ENCODE data around the gene KLHL26.

DNA sequence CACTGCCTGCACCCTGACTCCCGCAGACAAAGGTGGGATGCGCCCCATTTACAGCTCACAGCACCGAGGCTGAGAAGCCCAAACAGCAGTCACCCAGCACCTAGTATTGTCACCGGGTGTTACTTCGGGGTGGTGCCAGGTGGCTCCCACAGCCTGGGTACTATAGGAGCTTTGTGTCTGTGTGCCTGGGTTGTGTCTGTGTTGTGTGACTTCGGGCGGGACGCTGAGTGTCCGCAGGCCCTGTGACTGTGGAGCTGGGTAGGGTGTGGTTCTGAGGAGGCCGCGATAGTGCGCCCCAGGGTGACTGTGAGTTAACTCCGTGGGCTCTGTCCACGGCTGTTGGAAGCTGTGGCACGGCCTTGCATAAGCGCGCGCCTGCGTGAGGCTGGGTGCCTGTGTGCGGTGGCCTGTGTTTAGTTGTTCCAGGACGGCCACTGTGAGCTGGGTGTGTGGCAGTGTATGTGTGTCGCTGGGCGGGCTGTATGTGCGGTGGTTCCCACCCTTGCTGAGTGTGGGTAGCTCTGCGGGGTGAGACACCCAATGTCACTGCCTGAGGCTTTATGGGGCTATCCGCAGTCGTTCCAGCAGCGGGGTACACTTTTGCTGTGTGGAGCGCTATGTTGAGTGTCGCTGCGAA lies 615 bp upstream of the SSBP4 start:
- PRO-cap, result no peak

- PRO-cap, result no peak
These were observed 30.5 kb upstream of the ISYNA1 start for GRCh38 chr19:18468195-18469056.

DNA sequence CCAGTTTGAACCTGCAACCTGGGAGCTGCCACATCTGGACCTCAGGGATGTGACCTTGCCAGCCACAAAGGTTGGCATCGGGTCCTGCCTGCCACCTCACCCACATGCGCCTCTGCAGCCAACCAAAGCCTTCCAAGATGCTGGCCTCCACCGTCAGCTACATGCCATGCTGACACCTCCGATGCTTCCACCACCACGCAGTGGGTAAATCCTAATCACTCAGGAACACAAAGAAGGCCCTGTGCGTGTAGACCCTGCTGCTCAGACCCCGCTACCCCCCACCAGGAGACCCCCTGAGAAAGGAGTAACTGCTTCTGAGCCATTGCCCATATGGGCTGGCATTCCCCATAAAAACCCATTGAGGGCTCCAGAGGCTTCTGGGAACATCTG lies 35.0 kb downstream of the ELL start:
- PRO-cap, result no peak

- PRO-cap, result no peak
These were observed 33.7 kb downstream of the ELL start for GRCh38 chr19:18487919-18488782.

DNA sequence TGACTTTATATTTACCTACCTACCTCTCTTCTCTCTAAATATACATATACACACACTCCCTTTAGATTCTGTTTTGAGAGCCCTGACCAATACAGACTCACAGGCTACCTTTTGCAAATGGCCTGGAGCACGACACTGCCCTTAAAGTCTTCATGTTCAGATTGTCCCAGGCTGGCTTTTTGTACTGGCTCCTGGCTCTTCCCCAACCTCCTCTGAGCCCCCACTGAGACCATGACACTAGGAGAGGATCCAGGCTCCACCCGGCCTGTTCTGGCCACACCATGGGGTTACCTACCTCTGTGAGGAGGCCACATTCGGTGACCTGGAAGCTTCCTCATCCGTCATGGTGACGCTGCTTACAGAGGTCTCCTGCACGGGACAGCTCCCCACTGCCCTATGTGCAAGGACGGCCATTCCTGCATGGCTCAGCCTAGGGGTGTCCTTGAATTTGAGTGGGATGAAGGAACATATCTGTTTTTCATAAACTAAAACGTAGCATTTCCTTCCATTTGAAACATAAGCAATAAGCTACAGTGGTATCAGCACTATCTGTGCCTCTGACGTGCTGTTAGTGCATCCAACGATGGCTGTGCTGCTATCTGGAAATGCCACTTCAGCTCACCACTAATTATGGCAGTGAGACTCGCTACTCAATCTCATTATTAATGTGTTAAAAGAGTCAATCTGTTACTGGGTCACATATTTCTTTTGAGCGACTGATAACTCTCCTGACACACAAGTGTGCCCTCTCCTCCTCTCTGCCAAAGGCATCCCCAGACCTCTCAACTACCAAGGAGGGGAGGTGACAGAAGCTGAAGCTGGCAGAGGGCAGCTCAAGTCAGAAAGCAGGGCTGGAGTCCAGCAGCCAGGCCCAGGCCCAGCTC lies 29.7 kb downstream of the ELL start:
- PRO-cap, result no peak

DNA sequence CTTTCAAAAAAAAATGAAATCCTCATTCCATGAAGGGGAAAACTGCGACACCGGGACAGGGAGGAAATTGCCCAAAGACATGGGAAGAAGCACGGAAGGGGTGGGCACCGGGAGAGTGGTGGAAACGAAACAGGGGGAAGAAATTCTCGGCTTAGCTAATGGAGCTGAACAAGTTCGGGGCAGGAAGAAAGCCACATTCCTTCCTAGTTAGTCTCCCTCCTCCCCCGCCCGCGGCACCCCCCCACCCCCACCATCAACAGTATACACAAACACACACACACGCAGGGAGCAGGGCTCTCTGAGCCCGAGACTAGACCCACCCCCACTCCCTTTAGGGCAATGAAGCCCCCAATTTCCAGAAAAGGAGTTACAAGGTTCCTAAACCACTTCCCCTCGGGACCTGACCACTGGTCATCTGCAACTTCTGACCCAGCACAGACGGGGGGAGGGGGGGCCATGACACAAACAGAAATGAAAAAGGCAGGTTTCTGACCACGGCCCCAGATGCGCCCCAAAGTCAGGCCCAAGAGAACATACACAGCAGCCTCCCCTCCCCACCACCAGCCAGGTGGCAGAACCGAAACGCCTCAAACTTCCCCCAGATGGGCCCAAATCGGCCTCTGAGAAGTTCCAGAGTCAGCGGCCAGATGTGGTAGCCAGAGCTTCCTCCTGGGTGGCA lies 1.3 kb downstream of the ELL start:
- PRO-cap, result bidirectional peak, plus-strand start at position 278 of the sequence, minus-strand start at position 157 of the sequence; unidirectional peak, plus-strand start at position 503 of the sequence

DNA sequence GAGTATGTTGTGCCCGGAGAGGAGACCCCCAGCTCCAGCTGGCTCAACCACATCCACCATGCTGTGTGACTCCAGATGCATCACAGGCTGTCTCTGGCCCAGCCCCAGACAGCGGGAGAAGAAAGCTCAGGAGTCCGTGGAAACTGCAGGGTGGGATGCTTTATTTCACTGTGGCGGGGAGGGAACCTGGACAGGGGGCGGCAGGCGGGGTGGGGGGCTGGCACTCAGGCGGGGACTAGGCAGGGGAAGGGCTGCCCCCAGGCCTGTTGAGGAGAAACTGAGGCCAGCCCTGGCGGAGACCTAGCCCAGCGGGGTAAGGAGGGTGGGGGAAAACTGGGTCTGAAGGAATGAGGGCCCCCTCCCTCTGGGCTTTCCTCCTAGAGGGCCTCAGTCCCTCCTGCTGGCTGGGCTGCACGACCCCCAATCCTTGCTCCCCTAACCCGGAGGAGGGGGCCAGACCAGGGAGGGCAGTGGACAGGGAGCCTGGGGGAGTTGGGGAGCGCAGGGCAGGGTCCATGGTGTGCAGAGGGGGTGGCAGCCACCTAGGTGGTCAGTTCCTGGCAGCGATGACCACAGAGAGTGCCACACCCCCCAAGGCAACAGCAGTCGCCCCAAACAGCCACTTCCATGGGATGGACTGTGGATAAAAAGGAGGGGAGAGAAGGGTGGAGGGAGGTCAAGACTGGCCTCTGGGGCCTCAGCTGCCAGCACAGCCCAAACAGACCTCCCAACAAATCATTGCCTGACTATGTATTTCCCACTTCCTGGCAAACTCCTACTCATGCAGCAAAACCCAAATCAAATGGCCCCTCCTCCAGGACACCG lies 10.0 kb upstream of the ELL start:
- PRO-cap, result no peak

- PRO-cap, result unidirectional peak, plus-strand start at chr19:18560515
These were observed 2.6 kb downstream of the KXD1 start for GRCh38 chr19:18560224-18560639.

- PRO-cap, result no peak
These were observed 2.6 kb upstream of the UBA52 start for GRCh38 chr19:18568916-18569518.

DNA sequence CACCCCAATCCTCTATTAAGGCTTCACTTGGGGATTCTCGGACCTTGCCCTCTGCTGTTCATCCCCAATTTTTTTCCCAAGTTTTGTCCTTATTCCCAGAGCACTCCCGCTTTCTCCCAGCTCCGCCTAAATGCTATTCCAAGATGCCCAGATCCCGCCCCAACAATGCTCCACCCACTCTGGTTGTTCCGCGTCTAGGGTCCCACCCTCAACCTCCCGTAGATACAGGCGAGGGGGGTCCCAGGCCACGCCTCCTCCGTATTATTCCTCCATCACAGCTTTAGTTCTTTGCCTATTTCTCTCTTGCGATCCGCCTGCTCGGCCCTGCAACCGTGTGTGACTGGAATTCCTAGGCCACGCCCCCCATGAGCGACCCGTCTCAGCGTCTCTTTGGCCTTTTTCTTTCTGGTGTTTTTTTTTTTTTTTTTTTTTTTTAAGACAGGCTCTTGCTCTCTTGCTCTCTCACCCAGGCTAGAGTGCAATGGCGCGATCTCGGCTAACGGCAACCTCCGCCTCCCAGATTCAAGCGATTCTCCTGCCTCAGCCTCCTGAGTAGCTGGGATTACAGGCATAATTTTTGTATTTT lies 1.3 kb downstream of the REX1BD start:
- PRO-cap, result bidirectional peak, plus-strand start at position 291 of the sequence, minus-strand start at position 128 of the sequence

- PRO-cap, result no peak
These were observed 2.0 kb downstream of the REX1BD start for GRCh38 chr19:18590390-18591143.

DNA sequence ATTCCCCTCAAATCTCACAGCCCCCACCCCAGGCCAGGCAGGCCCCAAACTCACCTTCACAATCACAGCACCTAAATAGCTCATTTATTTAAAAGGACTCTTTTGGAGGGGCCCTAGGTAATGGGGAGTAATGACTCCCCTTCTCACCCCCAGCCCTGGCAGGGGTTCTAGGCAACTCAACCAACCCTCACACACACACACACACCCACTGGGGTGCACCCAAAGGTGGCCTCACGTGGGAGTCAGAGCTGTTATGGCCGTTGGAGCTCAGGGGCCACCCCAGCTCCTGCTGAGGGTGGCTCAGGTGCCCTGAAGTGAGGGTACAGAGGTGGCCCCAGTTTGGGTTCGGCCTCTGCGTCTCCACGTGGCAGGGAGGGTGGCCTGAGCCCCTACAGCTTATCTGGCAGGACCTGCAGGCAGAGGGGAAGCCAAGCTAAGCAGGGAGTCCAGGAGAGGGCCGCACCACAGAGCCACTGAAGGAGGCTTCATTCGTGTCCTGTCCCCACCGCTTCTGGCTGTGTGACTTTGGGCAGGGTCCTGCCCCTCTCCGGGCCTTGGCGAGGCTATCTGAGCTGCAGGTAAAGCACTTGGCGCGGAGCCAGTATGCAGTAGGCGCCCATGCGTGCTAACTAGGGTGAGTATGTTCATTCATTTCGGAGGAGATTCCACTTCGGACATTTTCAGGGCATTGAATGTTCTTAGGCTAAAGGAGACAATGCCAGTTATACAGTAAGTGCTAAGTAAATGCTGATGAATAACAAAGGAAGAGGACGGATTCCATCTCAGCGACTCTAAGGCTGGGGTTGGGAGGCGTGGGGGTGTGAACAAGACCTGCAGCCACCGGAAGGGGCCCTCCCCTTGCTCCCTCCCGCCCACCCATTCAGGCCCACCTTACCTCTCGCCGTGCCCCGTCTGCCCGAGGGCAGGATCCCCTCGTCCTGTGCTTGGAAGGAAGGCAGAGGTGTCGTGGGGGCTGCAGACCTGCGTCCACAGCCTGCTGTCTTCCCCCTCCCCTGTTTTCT lies 4.9 kb downstream of the REX1BD start:
- PRO-cap, result no peak

DNA sequence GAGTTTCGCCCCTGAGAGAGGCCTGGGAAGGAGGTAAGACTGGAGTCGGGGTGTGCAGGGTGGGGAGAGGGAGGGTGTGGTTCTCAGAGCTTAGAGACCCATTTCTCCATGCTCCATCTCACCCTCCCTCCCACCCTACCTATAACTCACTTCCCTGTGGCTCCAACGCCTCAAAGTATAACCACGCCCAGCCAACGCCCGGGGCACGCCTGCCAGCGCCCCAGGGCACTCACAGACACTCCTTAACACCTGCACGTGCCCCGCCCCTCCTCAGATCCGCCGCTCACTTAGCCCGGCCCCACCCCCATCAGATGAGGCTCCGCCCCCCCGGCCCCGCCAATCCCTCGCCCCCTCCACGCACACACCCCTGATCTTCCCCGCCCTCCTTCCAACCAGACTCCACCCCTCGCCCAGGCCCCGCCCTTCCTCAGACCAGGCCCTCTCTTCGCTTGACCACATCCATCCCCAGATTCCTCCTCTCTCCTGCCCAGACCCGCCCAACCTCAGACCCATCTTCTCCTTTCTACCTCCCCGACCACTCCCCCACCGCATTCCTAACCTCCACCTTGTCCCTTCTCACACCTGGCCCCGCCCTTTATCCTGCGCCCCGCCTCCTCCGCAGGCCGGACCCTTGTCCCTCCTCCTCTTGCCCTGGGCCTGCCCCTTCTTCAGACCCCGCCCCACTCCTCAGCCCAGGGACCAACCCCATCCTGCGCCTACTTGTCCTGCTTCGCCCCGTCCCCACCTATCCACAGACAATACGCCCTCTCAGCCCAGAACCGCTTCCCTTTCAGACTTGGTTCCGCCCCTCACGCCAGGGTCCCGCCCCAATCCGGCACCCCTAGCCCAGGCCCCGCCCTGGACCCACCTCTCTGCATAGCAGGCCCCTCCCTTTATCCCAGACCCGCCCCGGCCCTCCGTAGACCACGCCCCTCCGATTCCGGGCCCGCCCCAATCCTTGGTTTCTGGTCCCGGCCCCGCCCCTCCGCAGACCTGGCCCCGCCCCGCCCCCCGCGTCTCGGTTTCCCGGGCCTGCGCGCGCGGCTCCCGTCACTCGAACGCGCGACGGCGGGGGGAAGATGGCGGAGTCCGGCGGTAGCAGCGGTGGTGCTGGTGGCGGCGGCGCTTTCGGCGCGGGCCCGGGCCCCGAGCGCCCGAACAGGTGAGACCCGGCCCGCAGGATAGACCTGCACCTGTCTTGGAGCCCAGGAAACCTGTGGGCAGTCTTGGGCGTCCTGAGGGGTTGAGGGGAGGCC lies at the start of gene KLHL26:
Gene KLHL26, plus strand, starts transcription at position 1,053 of the 1,256 bp plus-strand sequence.
- PRO-cap, result bidirectional peak, plus-strand start at position 1,065 of the sequence, minus-strand start at position 792 of the sequence

DNA sequence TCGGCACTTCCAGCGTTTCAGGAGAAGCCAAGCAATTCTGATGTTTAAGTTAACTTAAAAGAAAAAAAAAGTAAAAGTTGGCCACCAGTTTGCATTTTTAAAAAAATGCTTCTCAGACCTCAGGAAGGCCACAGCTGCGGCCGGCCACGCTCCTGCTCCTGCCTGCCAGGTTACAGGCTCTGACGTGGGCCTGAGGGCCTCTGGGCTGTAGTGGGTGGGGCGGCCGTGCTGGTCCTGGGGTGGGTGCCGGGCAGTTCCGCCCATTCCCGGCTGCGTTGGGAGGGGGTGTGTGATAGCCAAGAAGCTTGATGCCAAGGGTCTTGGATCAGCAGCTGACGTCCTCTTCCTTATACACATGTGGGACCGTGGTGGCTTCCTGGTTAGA lies 28.0 kb downstream of the CRTC1 start:
- PRO-cap, result no peak

DNA sequence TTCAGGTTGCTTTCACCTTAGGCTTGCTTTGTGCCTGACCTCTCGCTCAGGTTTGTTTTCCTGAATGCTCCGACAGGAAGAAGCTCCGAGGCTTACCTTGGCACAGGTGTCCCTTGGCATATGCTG lies 1.7 kb downstream of the UPF1 start:
- PRO-cap, result no peak

DNA sequence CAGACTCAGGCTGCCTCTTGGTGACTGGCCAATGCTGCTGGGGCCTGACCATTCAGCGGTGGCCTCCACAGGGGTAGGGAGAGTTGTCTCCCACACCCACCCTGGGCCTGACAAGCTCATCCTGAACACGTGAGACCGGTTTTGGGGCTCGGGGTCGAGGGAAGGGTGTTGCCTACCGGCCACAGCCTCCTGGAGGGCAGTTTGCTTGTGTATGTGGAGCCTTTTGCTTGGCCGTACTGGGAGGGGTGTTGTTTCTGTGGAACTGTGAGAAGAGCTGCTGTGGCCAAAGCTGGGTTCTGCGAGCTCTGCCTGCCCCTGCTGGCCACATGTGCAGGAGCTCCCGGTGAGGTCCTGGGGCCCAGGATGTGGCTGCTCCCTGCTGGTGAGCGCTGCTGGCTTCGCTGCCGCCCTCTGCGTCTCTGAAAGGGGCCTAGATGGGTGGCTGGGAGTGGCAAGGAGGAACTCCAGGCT lies 22.2 kb downstream of the UPF1 start:
- PRO-cap, result no peak

DNA sequence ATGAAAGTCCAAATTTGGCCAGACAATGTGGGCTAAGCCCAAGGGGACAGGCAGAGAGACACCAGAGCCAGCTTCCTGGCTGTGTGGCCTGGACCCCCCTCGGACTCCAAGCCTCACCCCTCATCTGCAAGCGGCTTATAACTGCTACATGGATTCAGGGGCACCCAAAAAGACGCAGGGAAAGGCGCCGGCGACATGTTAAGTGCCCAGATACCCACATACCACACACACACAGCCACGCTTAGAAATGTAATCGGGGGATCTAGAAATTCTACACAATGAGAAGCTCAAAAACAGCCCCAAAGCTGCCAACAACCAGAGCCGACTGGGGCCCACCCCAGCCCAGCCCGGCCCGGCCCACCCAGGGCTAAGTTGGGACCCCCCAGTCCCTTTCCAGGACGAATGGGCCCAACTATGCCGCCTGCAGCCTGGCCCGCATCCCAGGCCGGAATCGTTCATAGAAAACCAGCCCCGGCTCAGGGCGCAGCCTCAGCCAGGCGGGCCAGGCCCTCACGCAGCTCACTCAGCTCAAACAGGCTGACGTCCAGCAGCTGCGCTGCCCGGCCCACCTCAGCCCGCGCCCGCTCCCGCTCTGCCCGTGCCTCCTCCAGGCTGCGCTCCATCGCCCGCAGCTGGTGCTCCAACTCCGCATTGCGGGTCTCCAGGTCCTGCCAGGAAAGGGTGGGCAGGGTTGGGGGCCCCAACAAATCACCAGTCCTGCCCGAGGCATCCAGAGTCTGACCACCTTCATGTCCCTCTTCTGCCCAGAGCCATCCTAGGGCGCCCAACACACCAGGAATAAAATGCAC lies 9.7 kb downstream of the DDX49 start:
- PRO-cap, result no peak

DNA sequence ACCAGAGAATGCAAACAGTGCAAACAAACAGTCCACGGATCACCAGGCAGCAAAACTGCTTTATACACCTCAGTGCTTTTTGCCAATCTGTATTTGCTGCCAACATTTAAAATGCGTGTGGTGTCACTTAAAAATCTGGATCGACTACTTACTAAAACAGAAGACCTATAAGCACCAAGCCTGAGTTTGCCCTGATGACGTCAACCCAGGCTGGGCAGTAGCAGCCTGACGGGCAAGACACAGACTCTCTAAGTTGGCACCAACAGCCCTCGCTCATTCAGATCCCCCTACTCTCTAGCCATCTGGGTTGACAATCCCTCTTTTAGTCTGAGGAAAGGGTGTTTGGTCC lies 7.1 kb downstream of the SUGP2 start:
- PRO-cap, result no peak

DNA sequence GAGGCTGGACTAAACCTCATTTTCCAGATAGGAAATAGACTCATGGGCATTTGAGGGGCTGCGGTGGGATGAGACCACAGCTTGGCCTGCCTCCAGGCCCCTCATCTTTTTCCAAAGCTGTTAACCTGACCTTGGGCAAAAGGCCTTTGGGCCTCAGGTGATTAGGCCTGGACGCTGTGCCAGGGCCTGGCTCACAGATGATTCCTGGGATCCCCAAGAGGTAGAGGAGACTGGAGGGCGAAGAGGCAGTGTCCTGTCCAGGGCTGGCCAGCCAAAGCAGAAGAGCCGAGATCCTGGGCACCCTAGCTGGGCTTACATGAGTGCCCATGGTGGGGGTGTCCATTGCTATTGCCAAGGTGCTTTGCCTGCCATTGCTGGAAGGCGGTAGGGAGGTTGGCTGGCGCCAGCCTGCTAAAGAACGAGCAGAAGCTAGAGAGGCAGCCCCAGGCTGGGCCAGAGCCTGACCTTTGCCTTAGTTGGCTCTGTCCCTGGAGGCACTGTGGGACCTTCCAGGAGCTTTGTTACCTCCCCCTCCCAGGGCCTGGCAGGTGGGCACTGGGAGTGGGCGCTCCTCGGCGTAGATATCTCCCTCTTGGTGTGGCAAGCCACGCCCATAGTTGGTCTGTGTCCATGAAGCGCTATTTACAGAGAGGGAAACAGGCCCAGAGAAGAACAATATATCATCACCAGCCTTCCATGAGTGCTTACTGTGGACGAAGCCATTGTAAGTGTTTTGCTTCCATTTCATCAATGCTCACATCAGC lies 2.4 kb upstream of the SLC25A42 start:
- PRO-cap, result no peak

DNA sequence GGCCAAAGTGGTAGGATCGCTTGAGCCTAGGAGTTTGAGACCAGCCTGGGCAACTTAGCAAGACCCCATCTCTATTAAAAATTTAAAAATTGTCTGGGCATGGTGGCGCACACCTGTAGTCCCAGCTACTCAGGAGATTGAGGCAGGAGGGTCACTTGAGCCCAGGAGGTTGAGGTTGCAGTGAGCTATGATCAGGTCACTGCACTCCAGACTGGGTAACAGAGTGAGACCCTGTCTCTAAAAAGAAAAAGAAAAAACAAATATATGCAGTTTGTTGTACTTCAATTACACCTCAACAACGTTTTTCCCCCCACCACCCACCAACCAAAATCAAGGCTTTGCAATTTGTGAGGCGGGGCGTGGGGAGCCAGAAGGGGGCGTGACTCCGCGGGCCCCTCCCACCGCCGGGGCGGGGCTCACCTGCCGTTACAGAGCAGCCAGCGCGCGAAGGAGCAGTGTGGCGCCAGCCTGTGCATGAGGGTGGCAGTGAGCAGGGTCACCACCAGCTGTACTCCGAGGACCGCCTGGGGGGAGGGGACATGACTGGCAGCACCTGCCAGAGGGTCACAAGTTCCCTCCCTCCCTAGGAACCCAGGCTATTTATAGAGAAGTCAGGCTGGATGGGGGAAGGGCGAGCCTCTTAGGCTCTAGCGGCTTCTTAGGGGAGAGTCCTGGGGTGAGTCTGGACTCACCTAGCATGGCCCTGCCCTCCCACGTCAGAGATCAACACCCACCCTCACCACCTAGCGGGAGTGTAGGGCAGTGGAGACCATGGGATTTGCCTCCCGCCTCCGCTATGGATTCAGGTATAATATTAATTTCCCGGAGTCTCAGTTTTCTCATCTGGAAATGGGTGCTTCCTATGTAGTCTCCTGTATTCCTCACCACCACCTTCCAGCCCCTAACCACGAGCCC lies 3.7 kb downstream of the TMEM161A start:
- PRO-cap, result no peak

Measured in anterior vena cava (tissue), 1 donor.